Metastatic Liver Carcinoma in the Adrenal Gland (tissue), 2 donors: ENCODE measurements around a stretch of chr10.

DNA sequence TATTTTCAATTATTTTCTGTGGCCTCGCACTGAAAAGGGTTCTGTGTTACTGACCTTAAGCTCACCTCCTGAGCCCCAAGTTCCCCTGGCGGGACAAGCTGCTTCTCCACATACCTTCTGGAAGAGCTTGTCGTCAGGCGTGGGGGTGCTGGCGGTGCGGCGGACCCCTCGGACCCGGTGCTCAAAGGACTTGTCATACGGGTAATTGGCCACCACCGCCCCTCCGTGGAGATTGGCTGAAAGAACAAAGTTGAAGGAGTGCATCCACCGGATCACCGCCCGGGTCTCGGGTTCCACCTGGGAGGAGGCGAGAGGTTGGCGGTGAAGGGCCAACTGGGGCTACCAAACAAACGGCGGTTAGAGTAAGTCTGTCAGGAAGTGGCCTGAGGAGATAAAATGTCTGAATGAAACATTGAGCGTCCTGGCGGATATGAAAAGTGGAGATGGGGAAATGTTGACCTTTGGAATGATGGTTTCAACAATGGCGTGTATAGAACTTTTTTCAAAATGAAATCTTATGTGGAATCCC lies 16.5 kb downstream of the CPN1 start:
- PRO-cap, 2 experiments = no peak in any of the 2 experiments

DNA sequence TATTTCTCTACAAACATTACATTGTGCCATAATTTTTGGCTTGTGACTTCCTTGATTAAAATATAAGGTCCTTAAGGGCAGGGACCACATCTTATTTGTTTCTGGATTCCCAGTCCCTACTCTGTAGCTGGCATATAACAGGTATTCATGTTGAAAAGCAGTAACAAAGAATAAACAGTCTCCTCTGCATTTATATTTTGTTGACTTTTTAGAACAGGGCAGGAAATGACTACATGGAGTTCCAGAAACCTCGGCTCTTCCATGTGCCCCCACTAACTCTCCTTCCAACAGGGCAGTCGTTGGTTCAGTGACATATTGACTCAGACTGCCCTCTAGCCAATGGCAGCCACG lies 19.7 kb upstream of the CPN1 start:
- PRO-cap, 2 experiments = peak in 2 of 2 experiments; most common minus-strand start position 199 of the sequence (in 2)

DNA sequence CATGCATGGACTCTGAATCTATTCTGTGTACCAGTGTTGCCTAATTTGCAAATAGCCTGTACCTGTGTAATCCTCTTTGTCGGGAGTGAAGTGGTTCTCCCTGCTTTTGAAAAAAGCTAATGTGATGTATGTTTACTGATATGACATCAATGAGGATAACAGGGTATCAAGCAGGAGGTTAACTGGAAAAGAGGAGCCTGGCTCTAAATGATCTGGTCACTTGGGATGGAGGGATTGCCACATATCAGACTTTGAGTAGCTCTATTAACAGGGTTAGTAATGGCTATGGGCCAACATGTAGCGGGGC lies 20.0 kb upstream of the CPN1 start:
- PRO-cap, 2 experiments = peak in 2 of 2 experiments; most common plus-strand start position 219 of the sequence (in 2)

DNA sequence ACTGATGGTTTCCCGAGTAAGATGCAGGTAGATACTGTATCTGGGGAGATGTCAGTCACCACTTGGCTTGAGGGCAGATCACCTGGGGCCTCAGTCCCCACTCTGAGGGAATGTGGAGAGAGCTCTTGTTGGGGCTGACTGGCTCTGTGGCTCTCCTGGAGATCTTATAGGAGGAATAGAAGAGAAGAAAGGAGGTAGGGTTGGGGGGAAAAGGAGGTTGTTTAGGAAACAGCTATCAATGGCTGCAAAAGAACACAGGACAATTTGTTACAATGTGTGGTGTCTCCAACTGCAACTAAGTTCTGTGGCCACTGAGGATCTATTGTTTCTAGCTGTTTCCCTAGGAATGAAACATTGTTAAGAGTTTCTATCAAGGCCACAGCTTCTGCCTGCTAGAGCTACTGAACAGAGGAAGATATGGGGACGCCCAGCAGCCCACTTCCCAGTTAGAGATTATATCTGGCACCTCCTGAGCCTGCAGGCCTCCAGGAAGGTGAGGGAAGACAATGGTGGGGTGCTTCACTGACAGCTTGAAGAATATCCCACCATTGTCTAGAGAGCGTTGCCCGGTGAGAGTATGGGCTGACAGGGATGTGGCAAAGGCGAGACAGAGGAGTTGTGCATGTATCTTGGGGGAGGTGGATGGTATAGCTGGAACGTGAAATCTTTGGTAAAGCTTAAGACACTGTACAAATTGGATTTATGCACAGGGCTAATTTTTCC lies 3.9 kb downstream of the SCD start:
- PRO-cap, 2 experiments = no peak in any of the 2 experiments

- PRO-cap, 2 experiments = no peak in any of the 2 experiments
Measured at GRCh38 chr10:100364186-100364658, 17.2 kb downstream of the SCD start.

- PRO-cap, 2 experiments = peak in 2 of 2 experiments; most common plus-strand start chr10:100370819 (in 2); most common minus-strand start chr10:100370716 (in 1)
Measured at GRCh38 chr10:100370418-100371041, 23.5 kb downstream of the SCD start.

DNA sequence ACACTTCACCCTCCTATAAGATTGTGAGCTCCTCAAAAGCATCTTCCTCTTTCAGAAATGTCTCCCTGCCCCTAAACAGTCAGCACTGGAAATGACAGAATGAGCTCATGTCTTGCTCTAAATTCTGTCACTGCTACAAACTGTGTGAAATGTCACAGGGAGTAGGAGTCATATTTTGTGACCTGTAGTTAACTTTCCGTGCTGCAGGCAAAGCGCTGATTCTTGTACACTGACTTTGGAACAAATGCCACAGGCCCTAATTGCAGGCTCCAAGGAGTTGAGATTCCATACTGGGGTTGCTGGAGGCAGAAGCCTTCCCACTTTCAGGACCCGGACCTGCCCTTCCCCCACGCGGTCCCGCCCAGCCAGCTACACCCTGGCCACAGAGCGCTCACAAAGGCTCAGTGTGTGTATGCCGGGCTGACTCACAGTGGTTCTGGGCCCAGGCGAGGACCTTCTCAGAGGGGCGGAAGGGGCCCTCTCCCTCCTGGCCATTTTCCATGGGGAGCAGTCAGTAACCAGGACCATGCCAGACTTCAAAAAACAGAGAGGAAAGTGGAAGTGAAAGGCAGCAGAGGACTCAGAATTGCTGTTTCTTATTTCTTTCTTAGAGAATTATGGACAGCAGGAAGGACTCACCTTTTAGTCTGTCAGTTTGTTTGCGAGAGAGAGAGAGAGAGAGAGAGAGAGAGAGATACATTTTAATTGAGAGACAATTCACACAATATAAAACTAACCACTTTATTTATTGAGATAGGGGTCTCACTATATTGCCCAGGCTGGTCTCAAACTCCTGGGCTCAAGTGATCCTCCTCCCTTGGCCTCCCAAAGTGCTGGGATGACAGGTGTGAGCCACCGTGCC lies 24.2 kb downstream of the SCD start:
- PRO-cap, 2 experiments = peak in 2 of 2 experiments; most common plus-strand start position 404 of the sequence (in 2); most common minus-strand start position 93 of the sequence (in 1)

DNA sequence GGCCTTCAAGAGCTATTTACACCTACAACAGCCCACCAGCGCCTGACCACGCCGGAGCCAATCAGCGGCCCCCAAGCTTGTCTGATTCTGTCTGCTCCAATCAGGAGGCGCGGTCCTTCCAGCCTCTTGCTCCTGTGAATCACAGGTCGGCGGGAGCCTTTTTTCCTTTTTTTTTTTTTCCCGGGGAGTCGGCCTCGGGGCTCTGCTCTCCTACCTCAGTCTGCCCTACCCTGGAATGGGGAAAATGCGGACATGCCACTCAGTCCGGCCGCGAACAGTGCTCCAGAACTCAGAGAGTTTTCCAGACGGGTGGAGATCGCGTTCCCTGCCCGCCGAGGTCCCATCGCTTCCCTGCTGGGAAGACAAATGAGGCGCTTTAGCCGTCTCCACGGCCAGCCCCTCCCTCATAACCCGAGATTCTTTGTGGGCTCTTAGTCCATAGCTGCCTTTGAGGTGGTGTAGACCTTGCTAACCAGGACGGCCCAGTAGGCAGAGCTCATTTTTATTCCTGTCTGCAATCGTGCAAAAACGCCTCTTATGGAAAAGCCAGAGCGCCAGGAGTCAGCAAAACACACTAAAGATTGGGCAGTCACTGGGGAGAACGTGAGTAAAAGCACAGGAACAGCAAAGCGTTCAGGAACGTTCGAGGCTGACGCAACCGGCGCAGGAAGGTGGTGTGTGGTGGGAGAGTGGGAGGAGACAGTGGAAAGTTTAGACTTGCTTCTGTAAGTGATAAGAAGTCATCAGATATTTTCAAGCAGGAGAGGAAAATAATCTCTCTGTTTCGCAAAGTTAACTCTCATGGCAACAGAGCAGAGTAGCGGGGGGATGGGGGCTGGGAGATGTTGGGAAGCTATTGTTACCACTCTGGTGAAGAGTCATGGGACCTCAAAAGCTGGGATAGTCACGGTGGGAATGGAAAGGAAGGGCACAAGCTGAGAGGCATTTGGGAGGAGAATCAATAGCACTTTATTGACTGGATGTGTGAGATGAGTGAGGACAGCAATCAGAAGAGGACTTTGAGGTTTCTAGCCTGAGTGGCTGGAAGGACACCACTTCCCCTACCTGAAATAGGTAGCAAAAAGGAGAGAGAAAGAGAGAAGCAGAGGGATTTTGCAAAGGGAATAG lies 26.7 kb downstream of the SCD start:
- PRO-cap, 2 experiments = peak in 2 of 2 experiments; most common plus-strand start position 135 of the sequence (in 2); most common minus-strand start position 583 of the sequence (in 2)

GRCh38 chr10:100481301-100482155 lies 18.7 kb downstream of the WNT8B start:
- PRO-cap, 2 experiments = peak in 2 of 2 experiments; most common plus-strand start chr10:100481761 (in 2)

DNA sequence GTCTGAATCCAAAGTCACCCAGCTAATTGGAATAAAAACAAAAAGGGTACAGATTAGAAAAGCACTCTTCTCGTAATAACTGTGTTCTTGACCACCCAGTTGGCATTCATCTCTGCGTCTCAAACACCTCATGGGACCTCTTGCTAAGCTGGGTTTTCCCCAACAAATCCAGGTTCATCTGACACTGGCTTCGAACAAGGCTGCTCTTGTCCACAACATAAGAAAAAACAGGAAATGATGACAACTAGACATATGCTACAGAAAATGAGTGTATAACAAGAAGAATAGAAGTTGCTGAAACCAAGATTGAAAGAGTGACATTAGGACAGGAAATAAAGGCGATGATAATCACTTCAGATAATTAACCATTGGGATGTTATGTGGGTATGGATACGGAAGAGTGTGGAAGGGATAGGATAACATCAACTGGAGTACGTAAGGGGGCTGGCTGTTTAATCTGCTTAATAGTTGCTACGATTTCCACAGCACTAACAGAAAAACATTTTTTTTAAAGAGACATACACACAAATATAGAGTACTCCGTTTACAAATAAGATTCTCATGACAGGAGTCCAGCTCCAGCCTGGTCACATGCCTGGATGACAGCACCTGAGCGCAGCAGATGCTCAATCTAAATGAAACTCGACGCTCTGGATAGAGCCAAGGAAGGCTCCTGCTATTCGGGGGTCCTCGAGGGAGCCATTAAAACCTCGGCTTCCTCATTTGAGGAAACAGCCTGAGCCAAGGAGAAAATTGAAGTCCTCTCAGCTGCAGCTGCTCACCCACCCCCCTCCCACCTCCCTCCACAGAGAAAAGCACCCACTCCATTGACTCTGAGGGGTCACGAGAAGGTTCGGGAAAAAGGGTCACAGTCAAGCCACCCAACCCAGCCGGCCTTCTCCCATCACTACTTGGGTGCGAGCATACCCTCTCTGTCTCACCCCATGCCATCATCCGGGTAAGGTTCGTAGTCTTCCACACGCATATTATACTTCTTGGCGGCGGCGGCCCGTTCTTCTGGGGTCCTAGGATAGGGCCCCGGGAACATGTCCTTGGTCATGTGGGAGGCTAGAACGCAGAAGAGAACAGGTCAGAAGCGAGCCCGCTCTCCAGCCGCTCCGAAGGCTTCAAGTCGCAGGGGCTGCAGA lies 858 bp downstream of the NDUFB8 start:
- PRO-cap, 2 experiments = no peak in any of the 2 experiments

DNA sequence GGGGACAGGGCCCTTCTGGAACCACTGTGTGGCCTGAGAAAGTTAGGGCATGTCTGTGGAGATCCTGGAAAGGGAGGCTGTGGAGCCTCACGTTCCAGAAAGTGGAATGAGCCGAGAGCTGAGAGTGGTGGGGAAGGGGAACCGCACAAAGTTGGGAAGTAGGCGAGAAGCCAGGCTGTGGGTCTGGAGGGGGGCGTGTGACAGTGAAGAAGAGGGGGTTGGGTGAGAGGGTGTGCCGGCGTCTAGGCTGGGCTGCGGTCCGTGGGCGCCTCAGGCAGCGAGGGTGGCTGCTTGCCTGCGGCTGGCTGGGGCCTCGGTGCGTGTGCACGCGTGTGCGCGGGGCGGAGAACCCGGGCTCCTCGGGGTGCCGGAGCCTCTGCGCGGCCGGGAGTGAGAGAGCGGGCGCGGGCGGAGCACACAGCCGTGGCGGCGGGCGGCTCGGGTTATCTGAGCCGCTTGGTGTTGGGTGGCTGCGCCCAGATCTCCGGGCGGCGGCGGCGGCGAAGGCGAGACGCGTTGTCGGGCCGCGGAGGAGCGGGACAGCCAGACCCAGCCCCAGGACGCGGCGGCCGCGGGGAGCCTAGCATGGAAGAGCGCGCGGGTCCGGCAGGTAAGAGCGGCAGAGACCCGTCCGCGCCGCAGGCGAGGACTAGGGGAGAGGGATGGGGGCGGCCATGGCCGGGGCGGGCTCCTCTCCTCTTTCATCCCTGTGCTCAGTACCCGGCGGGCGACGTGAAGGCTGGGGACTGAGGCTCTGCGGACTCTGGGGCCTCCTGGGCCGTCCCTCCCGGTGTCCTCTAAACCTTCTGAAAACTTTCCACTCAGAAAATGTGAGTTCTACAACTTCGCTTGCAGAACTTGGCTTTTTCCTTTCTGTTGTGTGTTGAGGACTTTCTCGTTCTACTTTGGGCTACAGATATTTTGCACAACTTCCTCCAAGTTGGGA lies 10.0 kb upstream of the PAX2 start:
- PRO-cap, 2 experiments = peak in 1 of 2 experiments; most common plus-strand start position 491 of the sequence (in 1)

DNA sequence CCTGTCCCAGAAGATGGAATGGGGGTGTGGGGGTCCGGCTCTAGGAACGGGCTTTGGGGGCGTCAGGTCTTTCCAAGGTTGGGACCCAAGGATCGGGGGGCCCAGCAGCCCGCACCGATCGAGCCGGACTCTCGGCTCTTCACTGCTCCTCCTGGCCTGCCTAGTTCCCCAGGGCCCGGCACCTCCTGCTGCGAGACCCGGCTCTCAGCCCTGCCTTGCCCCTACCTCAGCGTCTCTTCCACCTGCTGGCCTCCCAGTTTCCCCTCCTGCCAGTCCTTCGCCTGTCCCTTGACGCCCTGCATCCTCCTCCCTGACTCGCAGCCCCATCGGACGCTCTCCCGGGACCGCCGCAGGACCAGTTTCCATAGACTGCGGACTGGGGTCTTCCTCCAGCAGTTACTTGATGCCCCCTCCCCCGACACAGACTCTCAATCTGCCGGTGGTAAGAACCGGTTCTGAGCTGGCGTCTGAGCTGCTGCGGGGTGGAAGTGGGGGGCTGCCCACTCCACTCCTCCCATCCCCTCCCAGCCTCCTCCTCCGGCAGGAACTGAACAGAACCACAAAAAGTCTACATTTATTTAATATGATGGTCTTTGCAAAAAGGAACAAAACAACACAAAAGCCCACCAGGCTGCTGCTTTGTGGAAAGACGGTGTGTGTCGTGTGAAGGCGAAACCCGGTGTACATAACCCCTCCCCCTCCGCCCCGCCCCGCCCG lies 83.0 kb downstream of the PAX2 start:
- PRO-cap, 2 experiments = no peak in any of the 2 experiments

DNA sequence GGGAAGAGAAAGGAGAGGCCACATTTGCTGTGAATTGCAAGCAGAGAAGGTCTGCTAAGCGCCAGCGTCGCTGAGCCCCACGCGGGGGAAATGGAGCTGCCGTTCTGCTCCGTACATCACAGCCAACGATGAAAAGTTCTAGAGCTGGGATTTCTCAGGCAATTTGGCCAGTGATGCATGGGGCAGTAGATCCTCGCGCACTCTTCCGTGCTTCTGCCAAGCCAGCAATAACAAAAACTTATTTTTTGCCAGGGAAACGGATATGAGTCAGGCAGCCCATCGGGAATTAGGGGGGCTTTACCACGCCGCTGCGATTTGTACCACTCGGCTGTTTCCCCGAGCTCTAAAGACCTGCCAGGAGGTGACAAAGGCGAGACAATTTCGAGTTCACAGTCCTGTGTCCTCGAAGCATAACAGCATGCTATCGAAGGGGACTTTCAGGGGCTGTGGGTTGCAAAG lies 30.0 kb upstream of the SLF2 start:
- PRO-cap, 2 experiments = no peak in any of the 2 experiments

DNA sequence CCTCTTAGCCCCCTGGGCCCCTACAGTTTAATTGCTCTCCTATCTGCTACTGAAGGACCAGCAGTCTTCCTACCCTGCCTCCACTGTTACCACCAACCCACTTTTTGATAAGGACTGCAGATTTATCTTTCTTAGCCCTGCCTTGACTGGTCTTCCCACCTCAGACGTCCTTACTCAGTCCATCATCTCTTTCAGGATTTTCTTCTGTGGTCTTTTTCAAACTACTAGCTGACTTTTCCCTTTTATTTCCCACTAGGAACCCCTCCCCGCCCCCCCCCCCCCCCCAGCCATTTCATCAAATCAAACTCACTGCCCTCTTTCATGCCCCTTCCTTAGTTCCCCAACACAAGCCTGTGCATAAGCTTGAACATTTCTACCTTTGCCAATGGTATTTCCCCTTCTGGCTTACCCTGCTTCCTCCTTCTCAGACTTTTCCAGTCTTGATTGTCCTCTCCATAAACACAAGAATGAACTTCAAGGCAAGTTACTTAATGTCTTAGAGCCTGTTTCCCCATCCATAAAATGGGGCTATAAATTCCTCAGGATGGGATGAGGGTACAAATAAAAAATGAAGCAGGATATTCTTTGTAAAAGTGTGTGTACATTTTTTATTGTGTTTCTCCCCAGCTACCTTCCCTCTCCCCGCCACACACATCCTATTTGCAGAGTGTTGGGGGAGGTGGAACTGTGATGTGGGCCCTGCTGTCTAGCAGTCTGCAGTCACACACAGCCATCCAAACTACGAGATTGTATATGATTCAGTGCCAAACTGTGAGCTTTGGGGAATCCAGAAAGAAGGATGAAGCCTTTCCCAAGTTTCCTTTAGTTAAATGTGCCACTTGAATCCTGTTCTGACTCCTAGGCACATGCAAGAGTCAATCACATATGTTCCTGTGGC lies 1.5 kb upstream of the SEMA4G start:
- PRO-cap, 2 experiments = no peak in any of the 2 experiments

DNA sequence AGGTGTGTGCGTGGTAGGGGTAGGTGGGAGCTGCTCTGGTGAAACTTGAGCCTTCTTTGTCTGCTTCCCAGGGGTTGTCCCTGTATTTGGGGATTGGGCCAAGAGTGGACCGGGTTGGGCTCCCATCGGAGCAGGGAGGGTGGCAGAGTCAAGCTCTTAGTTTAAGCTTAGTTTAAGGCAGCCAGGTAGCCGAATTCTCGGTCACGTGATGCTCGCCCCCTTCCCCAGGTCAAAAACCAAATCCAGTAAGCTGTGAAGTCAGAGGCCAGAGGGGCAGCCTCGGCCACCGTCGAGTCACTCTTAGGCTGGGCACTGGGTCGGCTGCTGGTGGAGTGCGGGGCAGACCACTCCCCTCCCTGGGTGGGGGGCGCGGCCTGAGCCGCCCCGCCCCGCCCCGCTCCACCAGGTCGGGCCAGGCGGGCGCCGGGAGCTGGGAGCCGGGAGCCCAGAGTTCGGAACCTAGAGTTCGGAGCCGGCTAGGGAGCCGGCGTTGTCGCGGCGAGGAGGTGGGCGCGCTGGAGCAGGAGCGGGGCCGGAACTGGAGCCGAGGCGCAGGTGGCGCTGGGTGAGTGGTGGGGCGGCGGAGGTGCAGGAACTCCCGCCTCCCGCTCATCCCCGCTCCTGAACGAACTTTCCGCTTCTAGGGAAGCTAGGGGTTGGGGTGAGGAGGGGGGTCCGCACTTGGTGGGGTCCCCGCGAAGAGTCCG lies 2.8 kb upstream of the LZTS2 start:
- PRO-cap, 2 experiments = peak in 2 of 2 experiments; most common plus-strand start position 405 of the sequence (in 2); most common minus-strand start position 302 of the sequence (in 2)

- PRO-cap, 2 experiments = peak in 2 of 2 experiments; most common plus-strand start chr10:100998324 (in 1); most common minus-strand start chr10:100998882 (in 2)
Measured at GRCh38 chr10:100998000-100999054, 1.3 kb upstream of the LZTS2 start.

- PRO-cap, 2 experiments = no peak in any of the 2 experiments
Measured at GRCh38 chr10:101018928-101019439, 11.9 kb downstream of the PDZD7 start.

GRCh38 chr10:101029837-101030258 lies 1.1 kb downstream of the PDZD7 start:
- PRO-cap, 2 experiments = no peak in any of the 2 experiments

DNA sequence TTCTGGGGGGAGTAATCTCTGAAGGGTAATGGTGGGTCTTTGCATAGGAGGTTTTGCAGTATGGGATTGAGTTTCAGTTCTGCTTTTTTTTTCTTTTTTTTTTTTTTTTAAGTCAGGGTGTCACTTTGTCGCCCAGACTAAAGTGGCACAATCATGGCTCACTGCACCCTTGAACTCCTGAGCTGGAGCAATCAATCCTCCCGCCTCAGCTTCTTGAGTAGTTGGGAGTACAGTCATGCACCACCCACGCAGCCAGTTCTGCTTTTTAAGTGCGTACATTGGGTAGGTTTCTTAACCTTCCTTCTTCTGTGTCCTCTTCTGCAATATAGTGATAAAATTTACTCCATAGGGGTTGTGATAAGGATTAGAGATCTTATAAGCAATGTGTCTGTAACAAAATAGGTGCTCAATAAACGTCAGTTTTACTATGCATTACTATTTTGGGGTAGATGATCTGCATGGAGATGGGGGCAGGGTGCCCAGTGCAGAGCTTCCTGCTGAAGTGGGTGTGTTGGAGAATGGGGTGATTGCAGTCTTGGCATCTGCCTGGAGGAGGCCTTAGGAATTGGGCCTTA lies 9.6 kb downstream of the KAZALD1 start:
- PRO-cap, 2 experiments = no peak in any of the 2 experiments

DNA sequence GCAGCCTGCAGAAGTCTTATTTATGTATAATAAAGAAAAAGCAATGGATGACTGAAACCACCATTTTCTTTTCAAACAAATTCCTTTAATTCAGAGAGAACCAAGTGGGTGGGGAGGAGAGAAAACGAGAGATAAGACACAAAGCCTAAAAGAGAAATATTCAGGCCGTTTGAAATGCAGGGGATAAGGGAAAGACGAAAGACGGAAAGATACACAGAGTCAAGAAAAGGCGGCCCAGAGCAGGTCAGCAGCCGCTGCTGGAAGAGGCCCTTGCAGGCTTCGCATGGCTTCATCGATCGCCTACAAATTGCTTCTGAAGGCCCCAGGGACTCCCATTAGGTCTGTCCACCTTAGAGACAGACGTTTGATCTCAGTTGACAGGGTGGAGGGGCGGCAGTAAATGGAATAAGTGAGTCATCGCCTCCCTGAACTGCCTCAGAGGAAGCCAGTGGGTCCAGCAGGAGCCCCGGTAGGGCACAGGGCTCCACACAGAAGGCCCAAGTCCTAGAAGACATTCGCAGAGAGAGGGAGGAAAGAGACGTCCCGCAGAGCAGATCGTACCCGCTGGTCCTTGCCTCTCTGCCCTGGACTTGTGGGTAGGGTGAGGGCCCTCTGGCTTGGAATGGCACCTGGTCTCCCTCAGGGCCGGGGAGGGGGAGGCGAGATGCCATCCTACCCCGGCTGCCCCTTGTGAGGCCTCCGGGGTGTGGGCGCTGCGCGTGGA lies 4.8 kb downstream of the TLX1 start:
- PRO-cap, 2 experiments = no peak in any of the 2 experiments